ENCODE data around the genes RAD51B and GALNT16.

GRCh38 chr14:67775678-67776394, 40.6 kb downstream of the ZFYVE26 start:
- PRO-cap = no peak
- RAMPAGE, long total RNA = no peak

DNA sequence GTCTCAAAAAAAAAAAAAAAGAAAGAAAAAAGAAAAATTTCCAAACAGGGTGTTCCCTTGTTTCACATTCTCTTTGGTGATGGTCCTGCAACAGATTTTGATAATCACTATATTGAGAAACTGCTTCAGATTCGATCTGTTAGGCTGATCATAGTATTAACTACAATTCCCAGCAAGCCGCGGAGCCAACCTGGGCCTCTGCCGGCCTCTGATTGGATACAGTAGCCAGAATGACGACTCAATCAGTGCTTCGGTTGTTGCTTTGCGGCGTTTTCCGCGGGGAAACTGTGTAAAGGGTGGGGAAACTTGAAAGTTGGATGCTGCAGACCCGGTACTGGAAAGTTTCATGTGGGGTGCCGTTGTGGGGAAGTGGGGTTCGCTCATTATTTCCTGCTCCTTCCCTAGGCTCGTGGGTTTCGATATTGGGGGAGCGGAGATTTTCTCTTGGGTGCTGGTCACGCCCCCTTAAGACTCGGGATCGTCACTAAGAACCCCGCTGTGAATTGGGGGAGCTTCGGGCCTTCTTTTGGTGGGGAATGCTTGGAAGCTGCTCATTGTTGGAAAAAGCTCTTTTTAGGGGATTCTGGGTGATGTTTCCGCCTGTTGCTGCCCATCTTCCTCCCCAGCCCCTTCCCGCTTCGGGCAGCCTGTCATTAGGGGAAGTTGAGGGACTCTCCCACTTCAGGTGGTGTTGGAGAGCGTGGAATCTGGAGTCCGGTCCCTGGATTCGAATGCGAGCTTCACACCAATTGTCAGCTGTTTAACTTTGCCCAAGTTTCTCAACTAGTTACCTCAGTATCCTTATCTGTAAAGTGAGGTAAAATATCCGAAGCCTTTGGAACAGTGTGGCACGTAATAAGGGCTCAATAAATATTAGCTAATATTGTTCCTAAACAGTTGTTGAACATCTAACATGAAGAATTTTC, at the start of gene RAD51B:
RAD51B (plus strand) TSS at position 257 of the 926 bp plus-strand sequence.
- PRO-cap = unidirectional peak, plus-strand start at position 292 of the sequence
- RAMPAGE, long total RNA = start-site peak on the plus strand centred at position 295 of the sequence, 11 bp wide, 88 reads

- PRO-cap = no peak
- RAMPAGE, long total RNA = no peak
These were observed 37.2 kb downstream of the RAD51B start for GRCh38 chr14:67856854-67857200.

- PRO-cap = no peak
- RAMPAGE, long total RNA = start-site peak on the plus strand at chr14:68146944-68147066, 6 reads
These were observed 327.2 kb downstream of the RAD51B start for GRCh38 chr14:68146739-68147300.

- PRO-cap = no peak
- RAMPAGE, long total RNA = no peak
These were observed 434.4 kb downstream of the RAD51B start for GRCh38 chr14:68253977-68254335.

- PRO-cap = no peak
- RAMPAGE, long total RNA = no peak
These were observed 461.5 kb downstream of the ZFP36L1 start for GRCh38 chr14:68331321-68331822.

DNA sequence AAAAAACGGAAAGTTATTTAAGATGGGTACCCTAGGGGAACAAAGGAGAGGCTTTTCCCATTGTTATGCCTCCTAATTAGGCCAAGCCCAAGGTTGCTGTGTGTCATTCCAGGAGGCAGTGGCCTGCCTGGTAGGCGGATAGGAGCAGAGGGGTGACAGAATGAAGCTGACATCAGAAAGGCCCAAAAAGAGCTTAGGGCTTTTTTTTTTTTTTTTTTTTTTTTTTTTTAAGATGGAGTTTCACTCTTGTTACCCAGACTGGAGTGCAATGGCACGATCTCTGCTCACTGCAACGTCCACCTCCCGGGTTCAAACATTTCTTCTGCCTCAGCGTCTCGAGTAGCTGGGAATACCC, 342.9 kb downstream of the ZFP36L1 start:
- PRO-cap = no peak
- RAMPAGE, long total RNA = no peak

GRCh38 chr14:68468695-68469262, 324.1 kb downstream of the ZFP36L1 start:
- PRO-cap = no peak
- RAMPAGE, long total RNA = no peak

GRCh38 chr14:68521313-68521804, 271.5 kb downstream of the ZFP36L1 start:
- PRO-cap = no peak
- RAMPAGE, long total RNA = no peak

DNA sequence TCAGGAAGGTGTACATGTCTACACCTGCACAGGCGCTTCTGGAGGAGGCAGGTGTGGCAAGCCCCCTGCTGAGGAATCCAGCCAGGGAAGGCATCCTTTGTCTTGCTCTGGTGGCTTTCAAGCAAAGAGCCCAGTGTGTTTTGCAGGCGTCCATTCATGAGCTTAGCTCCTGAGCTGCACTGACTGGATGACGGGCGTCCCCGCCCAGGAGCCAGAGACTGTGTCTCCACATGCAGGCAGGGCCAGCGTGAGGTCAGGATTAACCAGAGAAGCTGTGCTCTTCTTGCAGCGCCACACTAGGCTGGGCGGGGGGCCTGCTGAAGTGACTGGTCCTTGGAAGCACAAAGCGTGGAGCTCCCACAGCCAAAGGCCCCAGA, 116.2 kb downstream of the ZFP36L1 start:
- PRO-cap = no peak
- RAMPAGE, long total RNA = no peak

- PRO-cap = no peak
- RAMPAGE, long total RNA = no peak
These were observed 99.5 kb downstream of the ZFP36L1 start for GRCh38 chr14:68693138-68693979.

DNA sequence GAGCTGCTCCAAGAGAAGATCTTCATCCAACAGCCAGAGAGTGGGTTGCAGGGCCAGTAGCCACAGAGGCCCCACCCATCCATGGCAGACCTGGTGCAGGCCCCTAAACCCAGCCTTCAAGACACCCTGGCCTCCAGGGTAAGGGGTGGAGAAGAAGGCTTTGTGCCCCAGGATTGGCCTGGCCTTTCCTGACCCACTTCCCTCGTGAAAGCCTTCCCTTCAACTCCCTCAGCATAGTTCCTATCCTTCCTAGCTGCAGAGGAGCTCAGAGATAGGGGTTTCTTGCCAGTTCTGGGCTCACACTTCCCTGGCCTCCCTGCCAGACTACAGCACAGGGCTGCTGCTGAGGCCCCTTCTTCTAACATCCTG, 7.4 kb downstream of the ZFP36L1 start:
- PRO-cap = no peak
- RAMPAGE, long total RNA = no peak

GRCh38 chr14:68790546-68791484, 2.1 kb downstream of the ZFP36L1 start:
- PRO-cap = bidirectional peak, plus-strand start at chr14:68790694, minus-strand start at chr14:68790602; bidirectional peak, plus-strand start at chr14:68791302, minus-strand start at chr14:68790955; bidirectional peak, plus-strand start at chr14:68791707, minus-strand start at chr14:68791443
- RAMPAGE, long total RNA = no peak

DNA sequence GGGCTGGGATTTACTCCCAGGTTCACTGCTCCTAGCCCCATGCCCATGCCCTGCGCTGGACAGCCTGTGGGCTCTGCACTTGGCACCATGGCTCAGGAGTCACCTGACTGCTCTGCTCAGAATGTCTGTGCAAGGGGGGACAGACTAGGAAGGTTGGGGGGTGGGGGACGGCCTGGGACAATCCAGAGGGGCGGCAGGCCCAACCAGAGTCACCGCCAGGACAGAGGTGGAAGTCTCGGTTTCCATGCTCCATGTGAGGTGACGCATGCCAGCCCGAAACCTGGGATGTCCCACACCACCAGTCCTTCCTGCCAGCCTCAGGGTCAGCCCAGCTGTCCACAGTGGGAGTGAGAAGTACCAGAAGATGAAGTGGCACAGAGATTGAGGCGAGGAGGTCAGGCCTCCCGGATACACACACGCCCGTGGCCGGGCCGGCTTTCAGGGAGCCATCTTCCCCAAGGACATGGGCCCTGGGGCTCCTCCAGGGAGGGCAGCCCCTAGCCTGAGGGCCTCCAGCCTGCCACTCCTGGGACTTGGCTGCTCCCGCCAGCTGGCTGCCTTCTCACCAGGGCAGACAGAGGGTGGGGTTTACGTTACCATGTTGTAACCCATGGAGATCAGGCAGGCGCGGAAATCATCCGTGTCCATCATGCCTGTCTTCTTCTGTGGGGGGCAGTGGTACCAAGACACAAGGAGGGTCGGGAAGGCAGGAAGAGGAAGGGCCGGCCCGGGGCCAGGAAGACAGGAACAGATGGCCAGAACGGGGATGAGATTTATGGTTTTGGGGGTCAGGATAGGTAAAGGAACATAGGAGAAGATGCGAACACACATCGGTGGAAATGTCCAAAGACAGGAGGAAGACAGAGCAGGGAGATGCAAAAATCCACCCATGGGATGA, 85.2 kb upstream of the ZFP36L1 start:
- PRO-cap = no peak
- RAMPAGE, long total RNA = no peak

- PRO-cap = no peak
- RAMPAGE, long total RNA = no peak
These were observed 90.9 kb downstream of the ACTN1 start for GRCh38 chr14:68888065-68888735.

DNA sequence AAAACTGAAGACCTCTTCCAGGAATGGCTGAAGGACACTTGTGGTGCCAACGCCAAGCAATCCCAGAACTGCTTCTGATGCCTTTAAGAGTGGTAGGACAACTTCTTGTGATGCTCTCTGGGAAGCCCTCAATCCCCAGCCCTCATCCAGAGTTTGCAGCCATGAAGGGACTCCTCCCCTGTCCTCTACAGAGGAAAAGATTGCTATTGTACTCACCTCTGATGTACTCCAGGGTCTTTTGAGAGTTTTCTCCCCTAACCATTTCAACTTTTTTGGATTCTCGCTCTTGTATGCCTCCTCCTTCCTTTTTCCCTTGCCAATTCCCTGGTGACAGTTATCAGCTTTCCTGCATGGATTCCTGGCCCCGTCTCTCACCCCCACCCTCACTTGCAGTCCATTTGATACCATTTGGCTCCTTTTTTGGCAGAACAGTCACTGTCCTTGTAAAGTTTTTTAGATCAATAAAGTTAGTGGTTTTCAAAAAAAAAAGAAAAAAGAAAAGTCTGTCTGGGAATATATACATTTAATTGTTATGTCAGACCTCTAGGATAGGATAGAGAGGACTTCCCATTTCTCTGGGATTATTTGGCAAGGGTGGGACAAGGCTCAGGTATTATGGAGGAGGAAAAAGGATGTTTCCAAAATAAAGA, 42.2 kb downstream of the ACTN1 start:
- PRO-cap = no peak
- RAMPAGE, long total RNA = start-site peak on the minus strand centred at position 474 of the sequence, 255 bp wide, 7 reads

- PRO-cap = no peak
- RAMPAGE, long total RNA = no peak
These were observed 35.0 kb upstream of the ACTN1 start for GRCh38 chr14:69013947-69014656.

DNA sequence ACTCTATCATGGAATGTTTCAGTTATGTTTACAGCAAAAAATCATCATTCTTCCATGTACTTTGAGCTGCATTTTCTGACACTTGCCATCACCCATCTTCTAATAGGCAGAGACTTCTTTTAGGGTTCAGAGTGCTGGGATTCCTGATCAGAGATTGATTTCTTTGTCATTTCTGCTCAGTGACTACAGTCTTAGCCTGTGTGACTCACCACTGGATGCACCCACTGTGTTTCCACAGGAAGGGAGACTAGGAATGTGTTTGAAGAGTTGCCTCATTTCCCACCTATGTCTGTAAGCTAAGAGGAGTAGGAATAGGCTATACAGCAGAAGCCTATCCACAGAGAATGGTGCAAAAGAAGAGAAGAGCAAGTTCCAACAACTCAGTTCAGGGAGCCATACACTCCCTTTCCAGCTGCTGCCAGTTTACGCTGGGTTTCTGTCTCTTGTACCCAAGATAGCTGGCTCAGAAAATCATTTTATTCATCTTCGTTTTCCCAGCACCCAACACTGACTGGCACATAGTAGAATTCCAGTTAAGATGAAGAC, 60.2 kb upstream of the ACTN1 start:
- PRO-cap = no peak
- RAMPAGE, long total RNA = no peak

GRCh38 chr14:69042716-69043934, 64.0 kb upstream of the ACTN1 start:
- PRO-cap = bidirectional peak, plus-strand start at chr14:69043045, minus-strand start at chr14:69043064; bidirectional peak, plus-strand start at chr14:69043287, minus-strand start at chr14:69043166; bidirectional peak, plus-strand start at chr14:69043831, minus-strand start at chr14:69043728
- RAMPAGE, long total RNA = no peak

DNA sequence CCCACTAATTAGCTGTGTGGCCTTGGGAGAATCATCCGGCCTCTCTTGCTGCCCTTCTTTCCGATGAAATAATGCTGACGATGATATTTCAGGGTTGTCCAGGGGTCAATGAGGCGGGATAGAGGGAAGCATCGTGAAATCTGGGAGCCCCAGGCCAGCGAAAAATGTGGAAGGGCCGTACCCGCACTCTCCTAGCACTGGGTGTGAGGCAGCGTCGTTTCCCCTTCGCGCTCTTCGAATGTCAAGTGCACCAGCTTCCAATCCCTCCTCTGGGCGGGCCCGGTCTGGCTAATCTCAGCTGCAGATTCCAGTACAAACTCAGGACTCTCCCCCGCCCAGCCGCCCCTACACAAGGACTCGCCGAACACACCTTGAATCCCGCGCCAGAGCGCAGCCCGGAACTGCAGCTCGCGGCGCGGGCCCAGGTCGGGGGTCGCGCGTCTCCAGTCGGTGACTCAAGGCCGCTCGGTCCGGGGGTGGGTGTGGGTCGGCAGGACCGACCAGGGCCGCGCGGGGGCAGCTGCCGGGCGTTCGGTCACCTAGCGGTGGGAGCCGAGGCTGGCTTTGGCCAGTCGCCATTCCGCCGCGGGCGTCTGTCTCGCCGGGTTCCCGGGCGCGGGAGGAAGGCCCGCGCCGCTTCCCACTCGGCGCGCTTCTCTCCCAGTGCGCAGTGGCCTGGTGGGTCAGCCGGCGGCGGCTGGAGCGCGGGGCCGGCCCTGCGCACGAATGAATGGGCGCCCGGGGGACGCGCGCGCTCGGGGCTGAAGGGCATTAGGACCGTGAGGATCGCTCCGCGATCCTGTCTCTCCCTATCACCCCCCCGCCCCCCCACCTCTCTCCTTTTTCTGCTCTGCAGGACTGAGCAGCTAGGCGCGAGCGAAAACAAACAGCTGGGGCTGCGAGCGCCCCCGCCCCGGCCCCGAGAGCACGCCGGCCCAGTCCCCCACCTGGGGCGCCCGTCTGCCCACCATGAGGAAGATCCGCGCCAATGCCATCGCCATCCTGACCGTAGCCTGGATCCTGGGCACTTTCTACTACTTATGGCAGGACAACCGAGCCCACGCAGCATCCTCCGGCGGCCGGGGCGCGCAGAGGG, at the start of gene GALNT16:
GALNT16 (plus strand) TSS at position 837 of the 1,096 bp plus-strand sequence.
- PRO-cap = unidirectional peak, plus-strand start at position 313 of the sequence; unidirectional peak, plus-strand start at position 670 of the sequence
- RAMPAGE, long total RNA = start-site peak on the plus strand centred at position 860 of the sequence, 51 bp wide, 7 reads